ENCODE measurements around a stretch of chr6.

- PRO-cap = no peak
- RAMPAGE, long total RNA, 3 experiments = no peak in any of the 3 experiments
Observed at GRCh38 chr6:108838077-108838726, 10.0 kb upstream of the ARMC2 start.

- PRO-cap = no peak
- RAMPAGE, long total RNA, 3 experiments = no peak in any of the 3 experiments
Observed at GRCh38 chr6:108990848-108991461, 103.7 kb downstream of the SESN1 start.

- PRO-cap = no peak
- RAMPAGE, long total RNA, 3 experiments = no peak in any of the 3 experiments
Observed at GRCh38 chr6:109163392-109164197, 68.3 kb downstream of the CEP57L1 start.

DNA sequence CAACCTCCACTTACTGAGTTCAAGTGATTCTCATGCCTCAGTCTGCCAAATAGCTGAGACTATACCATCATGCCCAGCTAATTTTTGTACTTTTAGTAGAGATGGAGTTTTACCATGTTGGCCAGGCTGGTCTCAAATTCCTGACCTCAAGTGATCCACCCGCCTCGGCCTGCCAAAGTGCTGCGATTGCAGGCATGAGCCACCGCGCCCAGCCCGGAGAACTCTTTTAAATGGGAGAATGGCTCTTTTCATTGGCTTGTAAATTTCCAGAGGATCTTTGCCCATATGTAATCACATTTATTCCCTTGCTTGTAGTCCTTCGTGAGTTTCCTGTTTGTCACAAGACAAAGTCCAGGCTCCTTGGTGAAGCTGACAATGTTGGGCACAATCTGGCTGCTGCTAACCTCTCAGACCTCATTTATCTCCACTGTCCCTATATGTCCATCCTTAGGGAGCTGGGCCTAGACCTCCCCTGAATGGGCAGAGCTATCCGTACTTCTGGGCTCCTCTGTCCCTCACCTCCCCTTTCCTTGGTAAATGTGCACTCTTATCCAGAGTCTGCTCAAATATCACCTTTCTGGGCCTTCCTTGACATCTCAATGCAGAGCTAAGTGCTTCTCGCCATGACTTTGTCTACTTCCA lies 135.2 kb downstream of the CEP57L1 start:
- PRO-cap = no peak
- RAMPAGE, long total RNA, 3 experiments = no peak in any of the 3 experiments

DNA sequence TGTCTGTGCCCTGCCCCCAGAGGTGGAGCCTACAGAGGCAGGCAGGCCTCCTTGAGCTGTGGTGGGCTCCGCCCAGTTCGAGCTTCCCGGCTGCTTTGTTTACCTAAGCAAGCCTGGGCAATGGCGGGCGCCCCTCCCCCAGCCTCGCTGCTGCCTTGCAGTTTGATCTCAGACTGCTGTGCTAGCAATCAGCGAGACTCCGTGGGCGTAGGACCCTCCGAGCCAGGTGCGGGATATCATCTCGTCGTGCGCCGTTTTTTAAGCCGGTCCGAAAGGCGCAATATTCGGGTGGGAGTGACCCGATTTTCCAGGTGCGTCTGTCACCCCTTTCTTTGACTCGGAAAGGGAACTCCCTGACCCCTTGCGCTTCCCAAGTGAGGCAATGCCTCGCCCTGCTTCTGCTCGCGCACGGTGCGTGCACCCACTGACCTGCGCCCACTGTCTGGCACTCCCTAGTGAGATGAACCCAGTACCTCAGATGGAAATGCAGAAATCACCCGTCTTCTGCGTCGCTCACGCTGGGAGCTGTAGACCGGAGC lies 131.5 kb downstream of the CD164 start:
- PRO-cap = no peak
- RAMPAGE, long total RNA, 3 experiments = no peak in any of the 3 experiments

GRCh38 chr6:109360995-109361699 lies 21.1 kb downstream of the CD164 start:
- PRO-cap = no peak
- RAMPAGE, long total RNA, 3 experiments = no peak in any of the 3 experiments

DNA sequence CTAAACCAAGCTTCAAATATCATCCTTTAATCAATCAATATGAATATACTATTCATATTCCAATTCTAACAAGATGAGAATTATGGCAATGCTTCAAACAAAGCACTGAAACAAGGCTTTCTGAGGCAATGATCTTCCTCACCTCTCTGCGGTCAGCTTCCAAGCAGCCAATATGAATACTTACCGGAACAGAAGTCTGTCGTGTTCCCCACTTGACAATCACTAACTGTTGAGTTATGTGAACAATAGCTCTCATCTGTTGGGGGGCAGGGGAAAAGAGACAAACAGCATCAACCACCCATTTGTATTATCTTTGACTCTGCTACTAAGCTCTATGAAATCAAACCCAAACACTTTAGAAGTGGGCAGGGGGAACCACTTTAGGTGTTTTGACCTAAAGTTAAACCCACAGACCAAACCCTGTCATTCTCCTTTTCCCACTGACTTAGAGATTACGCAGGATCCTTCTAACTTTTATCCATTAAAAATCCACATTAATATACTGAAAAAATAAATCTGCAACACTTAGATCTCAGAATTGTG lies 4.5 kb downstream of the CD164 start:
- PRO-cap = no peak
- RAMPAGE, long total RNA, 3 experiments = no peak in any of the 3 experiments

- PRO-cap = no peak
- RAMPAGE, long total RNA, 3 experiments = no peak in any of the 3 experiments
Observed at GRCh38 chr6:109378259-109378706, 4.0 kb downstream of the CD164 start.

- PRO-cap = no peak
- RAMPAGE, long total RNA, 3 experiments = no peak in any of the 3 experiments
Observed at GRCh38 chr6:109384036-109384346, 1.7 kb upstream of the CD164 start.

- PRO-cap = no peak
- RAMPAGE, long total RNA, 3 experiments = no peak in any of the 3 experiments
Observed at GRCh38 chr6:109448977-109449449, 6.6 kb downstream of the MICAL1 start.

GRCh38 chr6:110355171-110355433 lies 3.0 kb downstream of the METTL24 start:
- PRO-cap = no peak
- RAMPAGE, long total RNA, 3 experiments = no peak in any of the 3 experiments

DNA sequence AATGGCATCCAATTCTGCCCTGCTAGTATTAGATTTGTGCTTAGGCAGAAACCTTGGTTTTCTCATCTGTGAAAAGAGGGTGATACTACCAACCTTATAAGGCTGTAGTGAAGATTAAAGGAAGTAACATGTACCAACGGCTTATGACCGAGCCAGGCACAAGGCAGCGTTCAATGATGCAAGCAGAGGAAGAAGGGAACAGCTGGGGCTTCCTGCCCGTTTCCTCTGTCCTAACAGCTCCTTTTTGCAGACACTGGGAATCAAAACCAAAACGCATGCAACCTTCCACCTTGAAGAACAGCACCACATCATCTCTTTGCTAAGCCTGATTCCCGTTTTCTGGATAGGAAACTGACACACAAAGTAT lies 1.2 kb downstream of the SLC22A16 start:
- PRO-cap = no peak
- RAMPAGE, long total RNA, 3 experiments = no peak in any of the 3 experiments

GRCh38 chr6:110589744-110590358 lies 113.4 kb upstream of the SLC22A16 start:
- PRO-cap = no peak
- RAMPAGE, long total RNA, 3 experiments = no peak in any of the 3 experiments

- PRO-cap = no peak
- RAMPAGE, long total RNA, 3 experiments = no peak in any of the 3 experiments
Observed at GRCh38 chr6:110682515-110682762, 132.8 kb downstream of the CDK19 start.

- PRO-cap = no peak
- RAMPAGE, long total RNA, 3 experiments = no peak in any of the 3 experiments
Observed at GRCh38 chr6:110782033-110782520, 33.2 kb downstream of the CDK19 start.

DNA sequence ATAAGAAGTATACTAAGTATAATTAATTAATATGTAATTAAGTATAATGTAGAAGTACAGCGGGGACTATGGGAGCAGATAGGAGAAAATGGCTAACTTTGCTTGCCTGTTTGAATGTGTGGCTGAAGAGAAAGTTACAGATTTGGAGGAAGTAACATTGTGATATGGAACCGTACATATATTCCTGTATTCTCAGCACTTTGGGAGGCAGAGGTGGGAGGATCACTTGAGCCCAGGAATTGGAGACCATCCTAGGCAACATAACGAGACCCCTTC lies 812 bp downstream of the GTF3C6 start:
- PRO-cap = no peak
- RAMPAGE, long total RNA, 3 experiments = no peak in any of the 3 experiments

DNA sequence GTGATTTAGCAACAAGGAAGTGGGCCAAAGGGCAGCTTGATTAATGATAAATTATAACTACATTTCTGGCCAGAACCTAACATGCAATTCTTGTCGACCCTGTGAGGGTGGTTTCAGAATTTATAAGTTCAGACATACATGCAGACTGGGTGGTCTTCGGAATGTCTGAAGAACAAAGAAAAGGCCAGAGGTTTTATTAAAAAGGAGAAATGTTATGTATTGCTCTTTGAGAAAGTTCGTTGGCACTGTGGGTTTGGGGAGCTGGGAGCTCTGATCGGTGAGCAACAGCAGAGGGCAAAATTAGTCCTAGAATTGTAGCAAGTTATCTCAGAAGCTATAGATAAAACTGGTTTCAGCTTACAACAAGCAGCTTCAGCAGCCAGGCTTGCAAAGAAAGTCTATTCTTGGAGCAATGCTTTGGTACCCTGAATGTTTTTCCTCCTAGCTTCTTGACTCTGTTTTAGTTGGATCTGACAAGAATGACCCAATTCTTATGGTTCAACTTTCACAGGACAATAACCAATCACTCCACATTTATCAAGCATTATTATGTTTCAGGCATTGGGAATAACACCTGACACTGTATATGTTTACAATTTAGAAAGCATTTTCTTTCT lies 50.9 kb downstream of the RPF2 start:
- PRO-cap = no peak
- RAMPAGE, long total RNA, 3 experiments = no peak in any of the 3 experiments

DNA sequence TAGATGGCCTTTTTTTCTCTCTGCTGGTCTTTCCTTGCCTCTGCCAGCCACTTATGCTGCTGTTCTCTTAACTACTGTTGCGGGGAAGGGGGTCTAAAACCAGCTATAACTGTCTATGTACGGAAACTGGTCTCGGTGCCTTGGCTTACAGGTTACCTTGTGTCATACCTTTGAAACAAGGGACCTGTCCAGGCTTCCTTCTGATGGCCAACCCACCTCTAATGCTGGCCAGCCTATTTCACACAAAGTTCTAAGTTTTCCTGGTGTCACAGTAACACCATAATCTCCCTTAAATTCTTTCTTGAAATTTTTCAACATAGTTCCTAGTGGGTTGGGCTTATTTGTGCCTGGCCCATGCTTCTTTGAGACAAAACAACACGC lies 30.0 kb downstream of the MFSD4B start:
- PRO-cap = no peak
- RAMPAGE, long total RNA, 3 experiments = no peak in any of the 3 experiments

DNA sequence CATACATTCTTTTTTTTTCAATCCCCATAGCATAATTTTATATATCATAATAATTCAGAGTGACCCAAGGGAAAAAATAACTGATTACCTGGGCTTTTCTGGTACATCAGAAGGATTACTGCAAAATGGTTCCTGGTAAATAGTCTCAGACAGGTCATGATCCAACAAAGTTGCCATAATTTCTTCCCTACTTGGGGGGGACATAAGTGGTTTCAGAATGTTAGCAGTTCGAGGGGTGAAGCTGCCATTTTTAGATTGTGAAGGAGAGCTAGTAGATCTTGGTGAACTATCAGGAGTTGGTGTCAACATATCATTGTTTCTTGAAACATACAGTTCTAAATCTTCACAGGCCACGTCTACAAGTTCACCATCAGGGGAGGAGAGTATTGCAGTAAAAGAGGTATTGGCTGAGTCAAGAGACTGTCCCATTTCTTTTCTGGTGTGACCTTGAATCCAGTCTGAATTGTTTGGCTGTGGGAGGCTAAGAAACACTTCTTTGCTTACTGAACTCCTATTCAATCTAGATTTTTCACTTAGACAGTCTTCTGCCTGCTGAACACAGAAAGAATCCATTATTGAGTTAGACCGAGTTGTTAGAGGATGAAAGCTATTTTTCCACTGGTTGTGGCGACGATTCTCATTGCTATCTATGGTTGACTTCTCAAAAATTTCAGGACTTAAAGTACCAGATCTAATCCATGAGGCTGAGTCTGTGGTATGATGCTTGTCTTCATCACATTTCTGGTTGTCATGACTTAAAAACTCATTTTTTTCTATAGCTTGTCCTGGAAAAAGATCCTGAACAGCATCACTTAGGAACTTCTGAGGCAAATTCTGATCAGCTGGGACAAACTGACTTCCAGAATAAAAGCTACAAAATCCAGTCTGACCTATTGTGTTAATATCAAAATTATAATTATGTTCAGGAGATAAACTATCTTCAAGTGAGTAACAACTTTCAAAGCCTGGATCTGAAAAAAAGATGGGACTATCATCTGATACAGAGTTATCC lies 110.2 kb downstream of the REV3L start:
- PRO-cap = no peak
- RAMPAGE, long total RNA, 3 experiments = no peak in any of the 3 experiments

DNA sequence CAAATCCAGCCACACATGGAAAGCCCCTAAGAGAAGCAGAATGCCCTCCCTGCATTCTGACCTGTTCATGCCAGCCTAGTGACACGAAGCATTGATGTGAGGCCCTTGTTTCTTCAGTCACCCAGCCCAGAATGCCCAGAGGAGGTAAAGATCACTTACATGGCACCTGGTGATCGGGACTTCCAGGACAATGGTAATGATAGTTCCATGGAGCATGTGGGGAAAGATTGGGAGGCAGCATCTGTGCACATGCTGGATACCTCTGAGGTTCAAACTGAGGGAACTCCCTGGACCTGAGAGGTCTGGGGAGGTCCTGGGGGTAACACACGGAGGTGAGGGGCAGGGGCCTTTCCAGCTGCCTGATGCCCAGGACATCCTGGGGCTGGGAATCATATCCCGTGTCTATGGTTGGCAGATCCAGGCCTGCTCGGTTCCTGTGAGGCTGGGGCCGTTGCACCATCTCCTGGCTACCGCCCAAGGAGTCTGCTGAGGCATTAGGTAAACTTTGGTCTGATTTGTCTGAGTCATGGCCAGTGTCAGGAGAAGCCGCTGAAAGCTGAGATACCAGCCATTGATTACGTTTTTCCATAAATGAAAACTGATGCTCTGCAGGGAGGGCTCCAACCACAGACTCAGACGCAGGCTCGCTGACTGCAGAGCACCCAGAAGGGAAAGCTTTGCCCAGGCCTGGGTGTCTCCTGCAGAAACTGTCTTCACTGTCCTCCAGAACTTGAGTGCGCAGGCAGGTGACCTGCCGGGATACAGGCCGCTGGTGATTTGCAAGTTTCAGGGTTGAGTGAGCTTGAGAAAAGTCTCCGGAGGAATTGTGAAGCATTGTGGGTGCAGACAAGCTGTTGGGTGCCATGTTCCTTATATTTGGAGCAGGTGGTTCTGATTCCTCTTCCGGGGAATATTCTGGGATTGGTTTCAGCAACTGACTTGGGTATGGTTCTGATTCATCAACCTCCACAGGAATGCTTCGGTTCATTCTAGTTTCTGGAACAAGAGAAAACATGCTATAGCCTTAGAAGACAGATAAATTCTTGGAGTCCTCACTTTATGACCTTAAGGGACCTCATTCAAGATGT lies 14.2 kb downstream of the TRAF3IP2 start:
- PRO-cap = unidirectional peak, minus-strand start at position 93 of the sequence; unidirectional peak, minus-strand start at position 133 of the sequence; bidirectional peak, plus-strand start at position 635 of the sequence, minus-strand start at position 390 of the sequence; bidirectional peak, plus-strand start at position 834 of the sequence, minus-strand start at position 653 of the sequence
- RAMPAGE, long total RNA, 3 experiments = no peak in any of the 3 experiments

Measured in gastrocnemius medialis (tissue), 3 donors.